ENCODE measurements around a stretch of chr9.

- PRO-cap = no peak
Observed at GRCh38 chr9:131483221-131483860, 19.4 kb upstream of the POMT1 start.

GRCh38 chr9:131492837-131493920 is 9.5 kb upstream of the POMT1 start:
- PRO-cap = no peak

DNA sequence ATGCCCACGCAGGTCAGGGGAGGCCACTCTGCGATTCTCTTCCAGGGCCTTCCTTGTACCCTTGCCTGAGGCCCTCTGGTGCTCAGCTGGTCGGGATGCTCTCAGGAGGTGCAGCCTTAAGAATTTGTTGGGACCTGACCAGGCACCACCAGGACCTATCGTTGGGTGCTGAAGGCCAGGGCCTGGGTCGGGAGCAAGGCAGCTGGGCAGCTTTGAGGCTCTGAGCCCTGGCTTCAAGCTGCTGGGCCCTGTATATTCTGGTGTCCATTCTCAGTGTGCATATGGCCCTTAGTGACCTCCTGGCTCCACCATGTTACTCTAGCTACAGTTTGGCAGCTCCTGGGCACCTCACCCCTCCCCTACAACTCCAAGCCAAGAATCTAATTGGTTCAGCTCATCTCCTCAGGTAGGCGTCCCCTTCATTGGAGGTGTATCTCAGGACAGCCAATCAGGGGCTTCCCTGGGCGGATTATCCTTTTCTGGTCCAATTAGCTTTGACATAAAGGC is 8.5 kb downstream of the PRRT1B start:
- PRO-cap = no peak

- PRO-cap = no peak
Observed at GRCh38 chr9:131554775-131555226, 9.5 kb downstream of the PRRT1B start.

DNA sequence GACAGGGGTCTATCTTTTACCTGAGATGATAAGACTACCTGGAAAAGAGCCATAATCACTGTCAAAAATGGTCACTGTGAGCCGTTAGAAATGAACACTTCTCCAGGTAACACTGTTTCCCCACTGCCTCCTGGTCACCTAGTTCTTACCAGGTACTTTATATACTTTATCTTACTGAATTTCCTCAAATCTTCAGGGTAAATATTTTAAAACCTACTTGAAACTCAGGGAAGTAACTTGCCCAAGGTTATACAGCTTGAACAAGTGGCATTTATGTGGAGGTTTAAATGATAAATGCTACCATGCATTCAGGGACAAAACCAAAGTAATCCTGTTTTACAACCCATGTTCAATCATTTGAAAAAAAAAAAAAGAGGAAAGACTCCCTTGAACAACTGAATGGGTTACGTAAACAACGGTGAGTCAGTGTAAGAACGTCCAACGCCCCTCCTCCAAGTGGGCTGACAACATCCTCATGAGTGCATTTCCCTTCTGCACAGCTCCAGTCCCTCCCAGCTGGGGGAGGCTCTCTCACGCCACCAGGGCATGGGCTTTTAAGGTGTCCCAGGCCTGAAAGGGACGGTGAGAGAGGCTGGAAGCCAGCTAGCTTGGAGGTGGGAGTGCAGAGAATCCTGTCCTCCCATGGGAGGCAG is 89.9 kb downstream of the PRRT1B start:
- PRO-cap = bidirectional peak, plus-strand start at position 582 of the sequence, minus-strand start at position 401 of the sequence

DNA sequence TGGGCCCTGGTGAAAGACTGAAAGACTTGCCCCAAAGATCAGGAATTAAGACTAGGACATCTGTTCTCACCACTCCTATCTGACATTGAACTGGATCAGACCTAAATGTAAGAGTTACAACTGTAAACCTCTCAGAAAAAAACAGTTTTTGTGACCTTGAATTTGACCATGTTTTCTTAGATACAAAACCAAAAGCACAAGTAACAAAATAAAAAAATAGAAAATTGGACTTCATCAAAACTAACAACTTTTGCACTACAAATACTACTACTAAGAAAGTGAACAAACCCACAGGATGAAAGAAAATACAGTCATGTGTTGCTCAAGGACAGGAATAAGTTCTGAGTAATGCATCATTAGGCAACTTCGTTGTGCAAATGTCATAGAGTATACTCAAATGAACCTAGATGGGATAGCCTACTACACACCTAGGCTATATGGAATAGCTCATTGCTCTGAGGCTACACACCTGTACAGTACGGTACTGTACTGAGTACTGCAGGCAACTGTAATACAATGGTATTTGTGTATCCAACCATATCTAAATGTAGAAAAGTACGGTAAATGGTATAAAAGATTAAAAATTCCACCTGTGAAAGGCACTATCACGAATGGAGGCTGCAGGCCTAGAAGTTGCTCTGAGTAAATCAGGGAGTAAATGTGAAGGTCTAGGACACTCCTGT is 88.3 kb downstream of the RAPGEF1 start:
- PRO-cap = no peak

GRCh38 chr9:131667344-131668029 is 72.4 kb downstream of the RAPGEF1 start:
- PRO-cap = no peak

DNA sequence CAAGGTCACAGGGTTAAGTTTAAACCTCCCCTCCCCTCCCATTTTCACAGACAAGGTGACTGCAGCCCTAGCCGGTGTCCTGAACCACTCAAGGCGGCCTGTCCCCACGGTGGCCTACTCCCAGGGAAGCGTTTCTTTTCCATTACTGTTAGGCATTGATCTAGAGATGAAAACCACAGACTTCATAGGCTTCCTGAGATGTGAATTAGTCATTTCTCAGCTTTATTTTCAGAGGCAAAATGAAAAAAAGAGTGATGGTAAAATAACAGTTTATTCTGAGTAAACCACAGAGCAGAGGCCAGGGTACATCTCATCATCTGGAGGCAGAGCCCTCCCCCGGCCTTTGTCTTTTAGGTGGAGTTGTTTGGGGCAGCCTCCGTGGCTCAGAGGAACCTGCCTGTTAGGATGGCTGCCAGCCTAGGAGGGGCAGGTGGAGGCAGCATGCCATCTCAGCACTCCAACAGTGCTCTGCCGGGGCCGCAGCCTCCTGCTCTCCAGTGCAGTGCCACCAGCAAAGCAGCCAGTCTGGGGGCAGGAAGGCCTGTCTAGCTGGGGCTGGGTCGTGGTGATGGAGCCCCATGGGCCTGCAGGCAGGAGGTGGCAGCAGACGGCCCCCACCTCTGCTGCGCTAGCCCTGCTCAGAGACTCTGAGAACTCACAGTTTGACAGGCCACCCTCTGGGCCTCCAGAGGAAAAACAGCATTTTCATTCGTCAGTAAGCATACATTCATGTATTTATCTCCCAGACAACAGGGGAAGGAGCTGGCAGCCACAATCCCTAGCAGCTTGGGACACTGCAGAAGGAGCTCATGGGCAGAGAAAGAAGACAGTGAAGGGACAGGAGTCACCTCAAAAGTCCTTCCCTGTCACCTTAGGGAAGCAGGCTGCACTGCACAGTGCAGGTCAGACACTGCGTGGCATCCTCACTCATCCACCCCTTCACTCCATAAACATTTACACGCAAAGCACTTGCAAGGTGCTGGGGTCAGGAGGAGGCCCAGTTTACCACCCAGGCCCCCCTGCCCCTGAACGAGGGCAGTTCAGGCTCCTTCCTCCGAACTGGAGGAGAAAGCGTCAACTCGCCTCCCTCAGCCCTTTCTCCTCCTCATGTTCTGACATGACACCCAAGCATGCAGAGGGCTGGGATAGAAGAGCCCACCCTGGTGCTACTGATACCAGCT is 71.0 kb downstream of the RAPGEF1 start:
- PRO-cap = no peak

DNA sequence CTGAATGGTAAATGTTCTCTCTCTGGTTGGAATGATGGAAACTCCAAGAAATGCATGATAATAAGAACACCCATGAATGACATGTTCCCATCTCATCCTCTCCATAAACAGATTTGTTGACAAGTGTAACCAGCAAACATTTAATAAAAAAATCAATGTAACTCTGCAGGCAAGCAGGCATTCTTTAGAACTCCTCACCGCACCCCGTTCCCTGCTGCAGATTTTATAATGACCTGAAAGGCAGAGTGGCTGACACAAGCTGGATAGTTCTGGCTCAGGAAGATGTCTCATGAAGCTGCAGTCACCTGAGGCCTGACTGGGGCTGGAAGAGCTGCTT is 44.2 kb downstream of the RAPGEF1 start:
- PRO-cap = no peak

GRCh38 chr9:131698303-131699079 is 41.4 kb downstream of the RAPGEF1 start:
- PRO-cap = no peak

DNA sequence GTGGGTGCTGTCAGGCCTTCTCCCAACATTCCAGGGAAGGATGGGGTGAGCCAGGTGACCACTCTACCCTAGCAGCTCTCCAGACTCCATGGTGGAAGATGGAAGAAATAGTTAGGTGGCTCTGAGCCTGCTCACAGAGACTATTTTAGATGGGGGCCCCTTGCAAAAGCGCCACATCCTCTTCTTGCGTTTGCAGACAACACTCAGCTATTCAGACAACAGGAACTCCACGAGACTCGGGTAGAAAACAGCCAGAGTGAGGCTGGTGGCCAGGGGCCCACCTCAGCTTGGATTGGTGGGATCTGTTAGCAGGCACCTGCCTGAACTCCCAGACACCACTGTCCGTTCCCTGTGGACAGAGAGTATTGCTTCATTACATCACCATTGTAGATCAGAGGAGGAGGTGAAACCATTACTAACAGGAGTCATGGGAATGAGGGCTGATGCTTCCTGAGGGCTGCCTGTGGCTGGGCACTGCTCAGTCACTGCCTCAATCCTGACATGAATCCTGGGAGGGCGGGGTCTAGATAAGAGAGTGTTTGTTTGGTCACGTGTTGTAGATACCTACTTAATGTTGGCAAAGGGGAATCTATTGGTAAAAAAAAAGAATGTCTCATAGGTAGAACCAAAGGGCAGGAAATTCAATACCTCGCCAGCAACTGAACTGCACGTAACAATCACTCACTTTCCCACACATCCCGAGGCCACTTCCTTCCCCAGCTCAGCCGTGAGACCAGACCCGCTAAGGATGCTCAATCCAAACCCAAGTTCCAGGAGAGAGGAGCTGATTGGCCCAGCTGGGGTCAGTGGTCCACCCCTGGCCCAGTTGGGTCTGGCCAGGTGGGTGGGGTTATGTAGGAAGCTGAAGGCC is 4.4 kb upstream of the RAPGEF1 start:
- PRO-cap = no peak

DNA sequence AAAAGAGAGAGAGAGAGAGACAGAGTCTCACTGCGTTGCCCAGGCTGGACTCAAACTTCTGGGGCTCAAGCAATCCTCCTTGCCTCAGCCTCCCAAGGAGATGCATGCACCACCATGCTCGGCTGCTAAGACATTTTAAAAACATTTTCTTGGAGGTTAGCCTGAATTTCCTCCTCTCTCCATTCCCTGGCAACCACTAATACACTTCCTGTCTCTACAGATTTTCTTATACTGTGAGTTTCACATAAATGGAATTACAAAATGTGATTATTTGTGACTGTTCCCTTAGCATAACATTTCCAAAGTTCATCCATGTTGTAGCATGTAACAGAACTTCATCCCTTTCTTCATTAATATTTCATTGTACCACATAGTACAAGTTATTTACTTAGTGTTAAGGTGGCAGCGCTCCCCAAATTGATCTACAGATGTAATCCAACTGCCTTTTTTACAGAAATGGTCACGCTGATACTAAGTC is 82.3 kb downstream of the SETX start:
- PRO-cap = no peak

- PRO-cap = no peak
Observed at GRCh38 chr9:132345993-132346537, 8.7 kb downstream of the SETX start.

GRCh38 chr9:132498962-132499464 is 83.4 kb upstream of the BARHL1 start:
- PRO-cap = unidirectional peak, minus-strand start at chr9:132499209

DNA sequence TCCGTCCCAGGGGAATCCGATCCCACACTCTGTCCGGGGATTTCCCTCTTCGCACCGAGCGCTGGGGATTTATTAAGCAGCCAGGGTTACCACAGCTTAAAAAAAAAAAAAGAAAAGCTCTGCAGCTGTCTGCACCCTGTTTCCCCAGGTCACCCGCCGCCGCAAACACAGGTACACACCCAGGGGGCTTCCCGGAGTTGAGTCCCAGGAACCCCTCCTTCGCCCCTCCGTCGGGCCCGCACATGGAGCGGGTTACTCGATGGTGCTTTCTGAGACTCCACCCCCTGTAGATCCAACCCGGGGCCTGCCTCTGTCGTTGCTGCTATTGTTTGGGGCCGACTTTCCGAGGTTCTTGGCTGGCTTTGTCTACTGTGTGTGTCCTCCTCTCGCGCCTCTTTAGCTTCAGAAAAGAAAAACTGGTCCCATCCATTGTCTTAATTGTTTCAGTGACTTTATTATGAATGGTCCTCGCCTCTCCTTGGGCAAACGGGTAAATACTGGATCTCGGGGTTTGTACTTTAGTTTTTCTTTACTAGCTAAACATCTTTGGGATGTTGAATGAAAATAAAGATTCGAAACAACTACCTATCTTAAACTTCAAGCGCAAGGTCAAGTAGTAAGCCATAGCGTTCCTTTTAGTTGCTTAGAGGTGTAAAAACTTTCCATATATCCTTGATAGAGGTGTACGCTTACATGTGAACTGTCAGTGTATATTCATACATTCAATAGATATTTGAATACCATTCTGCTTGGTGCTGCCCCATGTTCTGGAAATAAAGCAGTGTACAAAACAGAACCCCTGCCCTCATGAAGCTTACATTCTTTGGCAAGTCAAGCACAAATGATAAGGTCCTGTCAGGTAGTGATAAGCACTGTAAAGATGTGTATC is 995 bp downstream of the GTF3C4 start:
- PRO-cap = no peak

DNA sequence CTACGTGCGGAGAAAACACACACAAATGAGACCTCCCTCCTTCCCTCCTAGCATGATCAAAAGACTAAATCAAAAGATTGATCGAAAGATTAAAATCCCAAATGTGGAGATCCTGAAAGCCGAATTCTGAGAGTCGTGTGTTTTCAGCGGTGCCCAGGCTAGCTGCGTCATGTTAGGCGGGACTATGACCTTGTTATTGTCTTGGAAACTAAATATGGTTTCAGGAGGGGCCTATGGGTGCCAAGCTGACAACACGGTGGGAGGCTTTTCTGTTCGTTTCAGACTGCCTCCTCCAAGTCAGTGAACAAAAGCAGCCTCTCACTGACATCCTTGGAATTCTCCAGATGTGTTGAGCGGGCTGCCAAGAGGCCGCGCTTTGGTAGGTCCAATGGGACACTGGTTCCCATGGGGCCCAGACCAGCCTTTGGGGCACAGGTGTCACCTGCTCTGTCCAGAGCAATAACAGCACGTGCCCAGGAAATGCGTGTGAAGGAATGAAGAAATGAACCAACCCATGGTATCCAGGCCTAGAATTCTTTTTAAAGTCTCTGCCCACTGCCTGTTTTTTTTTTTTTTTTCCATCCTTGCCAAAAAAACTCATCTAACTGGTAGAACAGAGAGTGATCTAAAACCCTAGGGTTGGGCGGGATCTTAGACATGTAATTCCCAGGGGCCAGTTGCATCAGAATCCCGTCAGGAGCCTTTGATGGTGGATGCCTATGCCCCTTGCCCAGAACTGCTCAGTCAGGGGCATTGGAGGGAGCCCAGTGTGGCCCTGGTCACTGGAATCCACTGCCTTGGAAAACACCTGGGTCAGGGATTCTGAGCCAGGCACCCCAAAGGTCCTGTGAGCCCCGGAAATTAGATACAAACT is 59.8 kb downstream of the GTF3C4 start:
- PRO-cap = no peak

GRCh38 chr9:132731241-132731574 is 60.9 kb downstream of the GTF3C4 start:
- PRO-cap = no peak

DNA sequence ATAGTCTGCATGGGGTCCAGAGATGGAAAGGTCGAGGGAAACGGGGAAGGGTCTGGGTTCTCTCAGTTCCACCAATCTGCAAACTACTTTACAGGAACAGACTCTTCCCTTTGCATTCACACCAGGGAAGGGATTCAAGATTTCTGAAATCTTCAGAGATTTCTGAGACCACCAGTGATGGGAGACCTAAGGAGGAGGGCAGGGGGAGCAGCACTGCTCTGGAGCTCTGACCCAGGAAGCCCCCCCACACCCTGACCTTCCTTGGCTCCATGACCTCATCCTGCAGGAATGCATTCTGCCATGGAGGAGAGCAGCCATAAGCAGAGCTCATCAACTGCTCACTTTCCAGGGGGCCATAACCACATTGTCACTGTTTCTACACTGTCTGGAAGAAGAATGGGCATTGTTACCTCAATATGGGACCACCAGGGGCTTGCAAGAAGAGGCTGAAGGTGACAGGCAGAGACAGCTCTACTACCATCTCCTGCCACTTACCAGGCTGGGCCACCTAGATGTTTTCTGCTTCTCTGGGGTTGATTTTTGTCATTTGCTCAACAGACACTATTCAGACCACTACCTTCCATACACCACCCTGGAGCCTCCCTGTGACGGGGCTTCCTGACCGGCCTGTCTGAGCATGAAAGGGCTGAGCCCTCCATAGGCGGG is 2.2 kb upstream of the TSC1 start:
- PRO-cap = no peak

GRCh38 chr9:133100077-133101081 is 20.7 kb downstream of the RALGDS start:
- PRO-cap = no peak

GRCh38 chr9:133101297-133101687 is 19.7 kb downstream of the RALGDS start:
- PRO-cap = no peak